Mononuclear cell (primary cell): ENCODE data around the gene ACTN2.

GRCh38 chr1:235855801-235856178 lies 10.9 kb downstream of the LYST start:
- RRBS: no CpG with 5 or more reads among the region's 2 CpGs

GRCh38 chr1:235864677-235865687 lies 1.7 kb downstream of the LYST start:
- RRBS: no CpG with 5 or more reads among the region's 8 CpGs

- RRBS: 5% methylated on average over 2 of the region's 15 CpGs
Observed at GRCh38 chr1:235865688-235866158, 983 bp downstream of the LYST start.

DNA sequence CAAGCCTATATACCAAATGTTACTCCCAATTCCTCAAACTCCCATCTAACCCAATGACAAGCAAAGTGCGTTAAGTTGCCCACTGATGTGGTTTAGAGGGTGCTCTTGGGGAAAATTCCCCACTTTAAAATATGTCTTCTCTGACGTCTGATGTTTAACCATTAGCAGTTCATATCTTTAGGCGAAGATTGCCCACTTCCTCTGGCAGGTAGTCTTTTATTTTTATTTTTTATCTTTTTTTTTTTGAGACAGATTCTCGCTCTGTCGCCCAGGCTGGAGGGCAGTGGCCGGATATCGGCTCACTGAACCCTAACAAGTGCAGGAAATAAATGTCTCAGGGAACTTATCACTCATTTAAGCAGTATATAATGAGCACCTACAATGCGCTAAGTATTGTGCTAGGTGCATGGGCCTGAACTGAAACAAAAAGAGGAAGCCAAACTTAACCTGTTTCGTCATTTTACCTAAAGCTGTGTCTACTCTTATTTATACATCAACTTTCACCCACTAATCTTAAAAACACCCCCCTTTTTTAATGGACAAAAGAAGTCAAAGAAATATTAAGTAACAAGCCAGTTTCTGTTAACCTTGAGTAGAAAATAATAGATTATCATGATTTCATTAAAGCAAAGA lies 1.4 kb upstream of the LYST start:
- RRBS: no CpG with 5 or more reads among the region's 9 CpGs

- RRBS: no CpG with 5 or more reads among the region's 7 CpGs
Observed at GRCh38 chr1:235972394-235972930, 92.4 kb downstream of the NID1 start.

DNA sequence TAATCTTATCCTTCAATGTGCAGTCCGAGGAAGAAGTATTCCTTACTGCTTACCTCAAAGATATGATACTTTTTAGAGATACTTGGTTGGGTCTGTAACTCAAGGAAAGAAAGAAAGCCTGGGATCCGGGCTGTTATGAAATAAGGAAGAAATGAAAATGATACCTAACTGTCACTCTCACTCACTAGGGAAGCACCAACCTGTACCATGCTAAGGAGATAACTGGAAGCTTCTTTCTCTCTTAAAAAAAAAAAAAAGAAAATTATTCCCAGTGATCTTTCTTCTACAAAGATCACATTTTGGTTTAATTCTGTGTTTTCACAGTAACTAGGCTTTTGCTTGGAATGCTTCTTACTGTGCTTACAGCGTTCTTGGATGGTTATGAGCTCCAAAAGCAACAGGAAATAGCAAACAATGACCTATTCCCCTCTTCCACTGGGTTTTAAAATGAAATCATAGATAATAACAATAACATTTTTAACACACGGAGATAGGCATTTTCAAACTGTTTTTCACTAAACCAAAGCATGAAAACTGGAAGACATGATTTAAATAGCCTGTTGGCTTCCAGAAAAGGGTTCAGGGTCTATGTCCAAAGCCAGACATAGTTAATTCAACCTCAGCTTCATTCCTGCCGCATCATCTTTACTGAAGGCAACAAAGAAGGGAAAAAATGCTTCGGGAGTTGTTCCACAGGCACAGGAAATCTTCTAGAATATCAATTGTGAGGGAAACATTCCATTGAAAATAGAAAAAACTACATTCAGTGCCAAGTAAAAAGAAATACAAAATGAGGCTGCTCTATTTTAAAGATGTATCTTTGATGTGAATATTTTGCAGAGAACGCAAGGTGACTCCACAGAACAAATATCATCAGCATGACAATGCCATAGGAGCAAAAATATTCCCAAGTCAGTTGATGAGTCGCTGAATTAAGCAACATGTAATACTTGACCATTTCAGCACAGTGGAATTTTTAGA lies 80.9 kb downstream of the NID1 start:
- RRBS: no CpG with 5 or more reads among the region's 8 CpGs

DNA sequence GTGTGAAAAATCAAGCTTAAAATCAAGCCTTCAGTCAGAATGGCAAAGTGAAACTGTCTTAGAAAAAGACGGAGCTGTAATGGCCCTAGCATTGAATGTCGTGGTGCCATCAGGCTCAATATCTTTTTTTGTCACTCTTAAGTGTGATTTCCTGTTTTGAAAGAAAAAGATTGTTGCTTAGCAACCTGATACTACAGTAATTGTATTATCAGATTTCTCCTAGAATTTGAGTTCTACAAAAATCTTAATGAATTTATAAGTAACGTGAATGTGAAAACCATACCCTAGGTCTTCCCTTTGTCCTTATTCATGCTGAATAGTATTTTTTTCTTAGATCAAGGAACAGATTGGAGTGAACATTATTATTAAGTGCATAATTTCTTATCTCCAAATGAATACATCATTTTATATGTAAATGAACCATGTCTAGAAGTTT lies 22.2 kb downstream of the EDARADD start:
- RRBS: no CpG with 5 or more reads among the region's 3 CpGs

GRCh38 chr1:236490092-236490454 lies 33.7 kb upstream of the LGALS8 start:
- RRBS: no CpG with 5 or more reads among the region's 14 CpGs

DNA sequence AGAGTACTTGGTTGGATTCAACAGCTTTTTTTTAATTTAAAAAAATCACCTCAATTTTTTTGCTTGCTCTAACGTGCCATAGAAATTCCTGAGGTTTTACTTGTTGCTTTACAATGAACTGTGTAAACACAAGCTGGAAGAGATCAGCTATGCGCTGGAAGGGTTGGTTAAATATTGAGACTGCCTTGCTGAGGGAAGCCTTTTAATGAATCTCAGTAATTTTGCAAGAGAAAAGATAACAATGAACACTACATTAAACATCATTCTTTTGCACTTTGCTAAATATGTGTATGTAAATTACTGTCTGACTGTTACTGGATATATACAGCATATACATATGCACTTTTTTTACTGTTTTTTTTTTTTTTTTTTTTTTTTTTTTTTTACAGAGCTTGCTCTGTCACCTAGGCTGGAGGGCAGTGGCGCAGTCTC lies 6.5 kb upstream of the LGALS8 start:
- RRBS: no CpG with 5 or more reads among the region's 3 CpGs

- RRBS: no CpG with 5 or more reads among the region's 25 CpGs
Observed at GRCh38 chr1:236543232-236544170, 19.7 kb downstream of the LGALS8 start.

DNA sequence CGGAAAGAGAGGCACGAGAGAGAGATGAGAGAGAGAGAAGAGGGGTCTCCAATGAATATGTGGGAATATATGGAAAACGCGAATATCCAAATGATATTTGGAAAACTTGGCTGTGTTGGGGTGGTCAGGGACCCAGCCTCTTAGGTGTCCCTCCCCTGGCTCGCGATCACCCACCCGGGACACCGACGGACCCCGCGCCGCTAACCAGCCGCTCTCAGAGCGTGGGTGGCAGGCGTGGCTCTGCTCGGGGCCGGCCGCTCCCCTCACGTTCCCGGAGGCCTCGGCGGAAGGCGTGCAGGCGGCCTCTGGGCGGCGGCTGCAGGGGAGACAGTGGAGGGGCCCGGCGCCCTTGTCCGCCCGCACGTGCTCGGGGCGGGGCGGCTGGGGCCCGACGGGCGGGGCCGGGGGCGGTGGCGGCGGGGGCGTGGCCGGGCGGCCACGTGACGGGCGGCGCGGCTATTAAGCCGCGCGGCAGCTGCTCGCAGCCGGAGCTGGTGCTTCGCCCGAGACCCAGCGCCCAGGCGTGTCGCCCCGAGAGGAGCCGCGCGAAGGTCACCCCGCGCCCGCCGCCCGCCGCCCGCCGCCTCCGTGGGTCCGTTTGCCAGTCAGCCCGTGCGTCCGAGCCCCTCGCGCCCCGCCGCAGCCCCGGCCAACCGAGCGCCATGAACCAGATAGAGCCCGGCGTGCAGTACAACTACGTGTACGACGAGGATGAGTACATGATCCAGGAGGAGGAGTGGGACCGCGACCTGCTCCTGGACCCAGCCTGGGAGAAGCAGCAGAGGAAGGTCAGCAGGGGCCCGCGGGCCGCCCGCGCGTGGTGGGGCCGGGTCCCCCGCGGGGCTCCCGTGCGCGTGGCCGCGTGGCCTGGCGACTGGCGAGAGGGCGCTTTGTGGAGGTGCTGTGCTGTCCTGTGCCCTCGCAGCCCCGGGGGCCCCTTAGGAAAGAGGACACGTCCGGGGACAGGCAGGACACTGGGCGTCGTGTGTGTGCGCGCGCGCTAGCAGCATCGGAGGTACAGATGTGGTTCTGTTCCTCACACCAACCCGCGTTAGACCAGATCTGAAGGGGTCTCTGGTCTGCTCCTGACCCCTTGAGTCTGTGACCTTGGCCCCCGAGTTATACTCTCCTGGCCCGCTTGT lies at the start of gene ACTN2:
TSS of gene ACTN2 (plus strand) at position 488 of the 1,142 bp plus-strand sequence.
- RRBS: 6% methylated on average over 52 of the region's 122 CpGs

- RRBS: no CpG with 5 or more reads among the region's 21 CpGs
Observed at GRCh38 chr1:236744402-236744844, 50.7 kb upstream of the MTR start.

DNA sequence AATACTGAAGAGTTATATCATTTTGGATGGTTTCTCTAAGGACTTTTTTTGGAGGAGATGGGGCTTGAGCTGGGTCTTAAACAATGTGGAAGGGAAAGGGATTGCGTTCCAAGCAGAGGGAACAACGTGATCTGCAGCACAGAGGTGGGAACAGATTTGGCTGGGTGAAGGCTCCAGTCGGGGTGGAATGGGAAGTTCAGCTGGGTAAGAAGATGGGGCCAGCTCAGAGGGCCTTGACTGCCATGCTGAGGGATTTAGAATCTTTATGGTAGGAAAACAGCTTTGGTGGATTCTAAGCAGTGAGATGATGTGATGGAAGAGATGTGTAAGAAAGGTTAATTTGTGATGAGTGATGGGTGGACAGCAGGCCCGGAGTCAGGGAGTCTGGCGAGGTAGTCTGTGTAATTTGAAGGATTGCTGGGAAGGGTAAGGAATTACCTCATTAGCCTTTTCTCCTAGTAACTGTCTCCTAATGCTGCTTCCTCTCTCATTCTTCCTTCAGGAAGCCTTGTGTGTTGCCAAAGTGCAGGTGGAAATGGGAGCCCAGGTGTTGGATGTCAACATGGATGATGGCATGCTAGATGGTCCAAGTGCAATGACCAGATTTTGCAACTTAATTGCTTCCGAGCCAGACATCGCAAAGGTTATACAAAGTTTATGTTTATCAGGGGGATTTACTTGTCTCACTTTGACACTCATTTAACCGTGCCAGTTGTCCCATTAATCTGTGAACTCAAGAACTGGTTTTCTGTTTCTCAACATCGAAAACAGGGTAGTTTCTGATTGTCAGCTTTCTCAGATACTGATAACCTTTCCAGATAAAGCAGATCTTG lies 40.2 kb downstream of the MTR start:
- RRBS: no CpG with 5 or more reads among the region's 9 CpGs

- RRBS: no CpG with 5 or more reads among the region's 7 CpGs
Observed at GRCh38 chr1:236900584-236901505, 103.4 kb downstream of the MT1HL1 start.

- RRBS: no CpG with 5 or more reads among the region's 15 CpGs
Observed at GRCh38 chr1:239814002-239814969, 277.4 kb upstream of the FMN2 start.

GRCh38 chr1:239815845-239816541 lies 275.7 kb upstream of the FMN2 start:
- RRBS: no CpG with 5 or more reads among the region's 6 CpGs

GRCh38 chr1:240603012-240603252 lies 9.0 kb downstream of the GREM2 start:
- RRBS: no CpG with 5 or more reads among the region's 9 CpGs

DNA sequence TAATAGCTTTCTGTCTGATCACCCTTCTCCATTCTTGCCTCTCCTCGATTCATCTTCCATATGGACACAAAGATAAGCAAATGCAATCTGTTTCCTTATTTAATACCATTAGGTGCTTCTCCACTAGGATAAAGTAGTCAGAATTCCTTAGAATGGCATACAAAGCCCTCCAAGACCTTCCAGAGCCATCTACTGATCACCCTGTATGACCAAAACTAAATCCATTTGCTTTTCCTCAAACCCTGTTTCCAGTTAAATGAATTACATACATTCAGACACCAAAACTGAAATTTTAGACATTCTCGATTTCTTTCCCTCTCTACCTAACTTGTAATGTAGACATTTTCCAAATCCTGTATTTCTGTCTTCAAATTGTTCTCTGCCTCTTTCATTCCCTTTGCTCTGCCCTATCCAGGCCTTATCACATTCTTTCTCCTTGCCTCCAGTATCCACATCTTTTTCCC lies 16.8 kb downstream of the CHML start:
- RRBS: no CpG with 5 or more reads among the region's 2 CpGs

GRCh38 chr1:242008853-242009178 lies 9.9 kb upstream of the MAP1LC3C start:
- RRBS: no CpG with 5 or more reads among the region's 3 CpGs